Upper lobe of left lung (tissue), 5 donors: ENCODE data around the gene TM9SF1.

DNA sequence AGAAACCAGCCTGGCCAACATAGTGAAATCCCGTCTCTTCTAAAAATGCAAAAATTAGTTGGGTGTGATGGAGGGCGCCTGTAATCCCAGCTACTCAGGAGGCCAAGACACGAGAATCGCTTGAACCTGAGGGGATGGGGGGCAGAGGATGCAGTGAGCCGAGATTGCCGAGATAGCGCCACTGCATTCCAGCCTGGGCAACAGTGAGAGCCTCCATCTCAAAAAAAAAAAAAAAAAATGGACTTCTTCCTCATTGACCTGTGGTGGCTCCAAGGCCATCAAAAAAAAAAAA lies 999 bp upstream of the REC8 start:
- PRO-cap, 2 experiments = no peak in any of the 2 experiments
- RAMPAGE, long total RNA, 4 experiments = no peak in any of the 4 experiments

DNA sequence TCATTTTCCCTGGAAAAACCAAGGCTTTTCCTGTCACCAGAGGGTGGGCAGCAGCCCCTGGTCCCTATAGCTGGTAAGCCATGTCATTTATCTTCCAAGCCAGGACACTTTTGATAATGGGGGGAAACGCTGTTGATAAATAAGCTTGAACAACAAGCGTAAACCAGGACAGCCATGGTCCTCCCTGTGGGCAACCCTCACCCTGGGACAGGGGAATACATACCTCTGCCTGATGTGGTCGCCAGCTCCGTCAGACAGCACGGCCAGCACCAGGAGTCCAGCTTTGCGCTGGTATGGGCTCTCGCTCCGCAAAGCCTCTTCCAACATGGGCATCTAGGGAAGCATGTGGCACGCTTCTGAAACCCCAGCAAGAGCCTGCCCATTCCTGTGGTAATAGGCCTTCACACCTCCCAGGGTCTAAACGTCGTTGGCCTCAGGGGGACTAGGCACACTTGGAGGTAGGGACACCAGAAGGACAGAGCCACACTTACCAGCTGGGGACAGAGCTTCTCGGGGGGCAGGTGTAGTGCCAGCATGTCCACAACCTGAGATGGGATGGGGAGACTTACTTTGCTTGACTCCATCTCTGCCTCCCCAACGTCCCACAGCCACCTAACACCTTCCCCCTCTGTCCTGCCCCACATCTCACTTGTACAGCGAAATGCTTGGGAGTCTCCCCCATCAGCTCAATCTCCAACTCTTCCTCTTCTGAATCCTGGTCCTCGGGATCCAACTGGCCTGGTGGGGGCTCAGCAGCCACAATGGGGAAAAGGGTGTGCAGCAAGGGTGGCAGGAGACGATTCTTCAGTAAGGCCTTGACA lies 2.8 kb downstream of the IPO4 start:
- PRO-cap, 2 experiments = no peak in any of the 2 experiments
- RAMPAGE, long total RNA, 4 experiments = no peak in any of the 4 experiments

- PRO-cap, 2 experiments = peak in 2 of 2 experiments; most common plus-strand start chr14:24195724 (in 1); most common minus-strand start chr14:24195637 (in 2)
- RAMPAGE, long total RNA, 4 experiments = start-site peak on the plus strand in 2 of 4 experiments, at chr14:24195703-24195744 at its widest, 14 to 21 reads per replicate; start-site peak on the minus strand in 3 of 4 experiments, at chr14:24195427-24195687 at its widest, 113 to 491 reads per replicate
Observed at GRCh38 chr14:24195159-24196143, at the start of gene TM9SF1. TM9SF1 (minus strand) TSS chr14:24195441.

DNA sequence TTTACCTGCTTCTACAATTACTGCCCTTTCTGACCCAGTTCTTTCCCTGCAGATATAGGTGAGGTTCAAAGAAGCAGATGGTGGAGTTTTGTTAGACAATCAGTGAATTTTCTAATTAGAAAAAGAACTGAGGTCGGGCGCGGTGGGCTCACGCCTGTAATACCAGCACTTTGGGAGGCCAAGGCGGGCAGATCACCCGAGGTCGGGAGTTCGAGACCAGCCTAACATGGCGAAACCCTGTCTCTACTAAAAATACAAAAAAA lies 1.4 kb upstream of the TM9SF1 start:
- PRO-cap, 2 experiments = no peak in any of the 2 experiments
- RAMPAGE, long total RNA, 4 experiments = no peak in any of the 4 experiments

- PRO-cap, 2 experiments = no peak in any of the 2 experiments
- RAMPAGE, long total RNA, 4 experiments = no peak in any of the 4 experiments
Observed at GRCh38 chr14:24255823-24256588, 7.0 kb downstream of the TGM1 start.

DNA sequence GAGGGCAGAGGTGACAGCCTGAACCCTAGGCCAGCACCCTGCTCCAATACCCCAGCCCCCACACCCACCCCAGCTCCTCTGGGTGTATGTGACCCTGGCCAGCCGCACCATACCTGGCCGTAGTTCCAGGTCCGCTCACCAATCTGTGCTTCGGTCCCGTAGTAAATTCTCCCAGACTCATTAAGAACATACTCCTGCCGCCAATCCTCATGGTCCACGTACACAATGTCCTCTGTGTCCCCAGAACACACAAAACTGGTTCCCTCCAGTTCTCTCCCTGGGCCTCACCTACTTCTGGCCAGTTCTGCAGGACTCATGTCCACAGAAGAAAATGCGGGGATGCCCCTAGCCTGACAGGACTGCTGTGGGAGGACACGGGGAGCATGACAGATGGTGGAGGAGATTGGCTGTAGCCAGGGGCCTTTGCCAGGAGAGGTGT lies 3.1 kb downstream of the TGM1 start:
- PRO-cap, 2 experiments = peak in 1 of 2 experiments; most common minus-strand start position 147 of the sequence (in 1)
- RAMPAGE, long total RNA, 4 experiments = start-site peak on the minus strand in 2 of 4 experiments, centred at positions 134 to 144 of the sequence, 33 to 35 reads per replicate

DNA sequence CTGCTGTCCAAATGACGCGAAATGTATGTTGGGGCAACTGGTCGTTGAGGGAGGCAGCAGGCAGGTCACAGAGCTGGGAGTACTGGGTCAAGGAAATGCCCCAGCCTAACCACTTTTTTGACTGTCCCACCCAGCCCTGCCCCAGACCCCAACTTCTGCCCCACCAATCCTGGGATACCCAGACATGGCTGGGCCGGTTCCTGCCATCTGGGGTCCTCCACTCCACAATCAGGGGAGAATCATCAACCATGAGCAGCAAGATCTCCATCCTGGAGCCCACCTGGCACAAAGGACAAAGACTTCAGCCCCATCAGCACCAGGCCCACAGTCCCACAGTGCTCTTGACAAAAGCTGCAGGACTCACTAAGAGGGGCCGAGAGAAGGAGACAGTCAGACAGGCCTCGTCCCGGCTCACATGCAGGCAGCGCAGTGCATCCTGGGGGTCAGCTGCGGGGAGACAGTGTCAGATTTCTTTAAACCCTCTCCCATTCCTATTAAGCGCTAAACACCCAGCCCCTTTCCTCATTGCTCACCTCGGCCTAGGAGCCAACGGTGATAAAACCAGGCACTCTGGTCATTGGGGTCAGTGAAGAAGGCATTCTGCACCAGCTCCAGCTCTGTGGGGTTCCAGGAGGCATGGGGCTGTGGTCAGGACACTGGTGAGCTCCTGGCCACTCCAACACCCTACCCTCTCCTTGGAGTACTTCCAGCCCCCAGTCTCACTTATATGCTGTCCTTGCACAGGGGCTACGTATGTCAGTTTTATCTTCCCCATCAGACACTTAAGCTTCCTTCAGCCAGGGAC lies 2.6 kb downstream of the RABGGTA start:
- PRO-cap, 2 experiments = no peak in any of the 2 experiments
- RAMPAGE, long total RNA, 4 experiments = no peak in any of the 4 experiments

- PRO-cap, 2 experiments = no peak in any of the 2 experiments
- RAMPAGE, long total RNA, 4 experiments = start-site peak on the plus strand in 2 of 4 experiments, at chr14:24304982-24305811 at its widest, 11 to 55 reads per replicate
Observed at GRCh38 chr14:24305026-24306212, 2.4 kb downstream of the CIDEB start.

DNA sequence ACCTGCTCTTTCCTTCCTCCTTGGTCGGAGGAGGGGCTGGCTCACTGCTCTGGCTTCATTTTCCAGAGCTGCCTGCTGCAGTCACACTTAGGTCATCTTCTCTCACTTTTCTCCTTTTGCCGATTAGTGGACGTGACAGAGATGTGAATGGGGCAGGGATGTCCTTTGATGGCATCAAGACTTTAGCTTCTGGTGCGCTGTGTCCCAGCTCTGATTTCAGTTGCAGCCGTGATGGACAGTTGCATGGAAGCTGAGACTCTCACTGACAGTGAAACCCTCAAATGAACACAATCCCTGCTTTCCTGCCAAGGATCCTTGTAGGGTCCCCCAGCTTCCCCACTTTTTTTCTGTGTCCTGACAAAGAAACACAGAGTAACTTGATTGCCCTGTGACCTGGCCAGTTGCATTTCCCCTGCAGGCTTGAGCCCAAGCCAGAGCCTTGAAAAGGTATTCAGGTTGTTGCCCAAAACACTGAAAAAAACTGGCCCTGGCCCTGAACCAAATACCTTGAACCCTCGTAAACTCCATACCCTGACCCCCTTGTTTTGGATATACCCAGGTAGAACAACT lies 785 bp upstream of the CIDEB start:
- PRO-cap, 2 experiments = no peak in any of the 2 experiments
- RAMPAGE, long total RNA, 4 experiments = no peak in any of the 4 experiments

GRCh38 chr14:24312162-24312574 lies 866 bp downstream of the LTB4R start:
- PRO-cap, 2 experiments = no peak in any of the 2 experiments
- RAMPAGE, long total RNA, 4 experiments = no peak in any of the 4 experiments

- PRO-cap, 2 experiments = peak in 1 of 2 experiments; most common plus-strand start chr14:24333976 (in 1); most common minus-strand start chr14:24333871 (in 1)
- RAMPAGE, long total RNA, 4 experiments = no peak in any of the 4 experiments
Observed at GRCh38 chr14:24333653-24334413, 1.0 kb downstream of the ADCY4 start.

DNA sequence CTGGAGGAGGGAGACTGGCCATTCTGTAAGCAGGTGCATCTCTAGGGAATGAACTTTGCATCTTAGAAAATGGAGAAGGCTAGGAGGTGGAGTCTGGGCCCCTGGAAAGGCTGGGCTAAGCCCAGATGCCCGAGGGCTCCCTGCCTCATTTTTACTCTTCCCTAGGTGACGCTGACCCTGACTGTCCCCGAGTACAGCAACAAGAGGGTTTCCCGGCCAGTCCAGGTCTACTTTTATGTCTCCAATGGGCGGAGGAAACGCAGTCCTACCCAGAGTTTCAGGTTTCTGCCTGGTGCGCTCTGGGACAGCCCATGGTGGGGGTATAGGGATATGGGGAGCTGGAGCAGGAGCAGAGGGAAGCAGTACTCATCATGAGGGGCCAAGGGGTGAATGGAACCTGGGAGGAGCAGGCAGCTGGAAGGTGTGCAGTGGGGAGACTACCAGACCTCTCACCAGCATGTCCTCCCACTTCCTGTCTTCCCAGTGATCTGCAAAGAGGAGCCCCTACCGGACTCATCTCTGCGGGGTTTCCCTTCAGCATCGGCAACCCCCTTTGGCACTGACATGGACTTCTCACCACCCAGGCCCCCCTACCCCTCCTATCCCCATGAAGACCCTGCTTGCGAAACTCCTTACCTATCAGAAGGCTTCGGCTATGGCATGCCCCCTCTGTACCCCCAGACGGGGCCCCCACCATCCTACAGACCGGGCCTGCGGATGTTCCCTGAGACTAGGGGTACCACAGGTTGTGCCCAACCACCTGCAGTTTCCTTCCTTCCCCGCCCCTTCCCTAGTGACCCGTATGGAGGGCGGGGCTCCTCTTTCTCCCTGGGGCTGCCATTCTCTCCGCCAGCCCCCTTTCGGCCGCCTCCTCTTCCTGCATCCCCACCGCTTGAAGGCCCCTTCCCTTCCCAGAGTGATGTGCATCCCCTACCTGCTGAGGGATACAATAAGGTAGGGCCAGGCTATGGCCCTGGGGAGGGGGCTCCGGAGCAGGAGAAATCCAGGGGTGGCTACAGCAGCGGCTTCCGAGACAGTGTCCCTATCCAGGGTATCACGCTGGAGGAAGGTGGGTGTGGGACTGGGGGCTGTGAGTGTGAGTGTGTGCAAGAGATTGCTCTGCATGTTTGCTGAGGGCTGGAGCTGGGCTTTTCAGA lies 8.2 kb downstream of the NFATC4 start:
- PRO-cap, 2 experiments = no peak in any of the 2 experiments
- RAMPAGE, long total RNA, 4 experiments = no peak in any of the 4 experiments

DNA sequence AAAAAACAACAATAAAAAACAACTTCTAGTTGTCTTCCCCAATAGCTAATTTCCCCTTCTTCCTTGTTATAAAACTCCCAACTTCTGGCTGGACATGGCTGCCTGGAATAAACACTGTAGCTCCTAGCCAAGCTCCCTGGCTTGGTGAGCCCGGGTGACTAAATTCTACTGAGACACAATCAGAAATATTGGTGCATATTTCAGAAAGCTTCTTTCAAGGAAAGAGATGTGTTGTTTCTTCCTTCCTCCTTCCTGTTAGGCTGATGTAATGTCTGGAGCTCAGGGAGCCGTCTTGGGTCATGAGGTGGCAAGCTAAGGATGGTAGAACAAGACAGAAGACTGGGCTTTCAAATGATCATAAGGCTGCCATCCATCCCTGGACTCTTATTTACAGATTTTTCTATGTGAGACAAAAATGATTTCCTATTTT lies 4.3 kb downstream of the CBLN3 start:
- PRO-cap, 2 experiments = no peak in any of the 2 experiments
- RAMPAGE, long total RNA, 4 experiments = no peak in any of the 4 experiments

GRCh38 chr14:24437998-24438577 lies 4.5 kb downstream of the SDR39U1 start:
- PRO-cap, 2 experiments = no peak in any of the 2 experiments
- RAMPAGE, long total RNA, 4 experiments = no peak in any of the 4 experiments

DNA sequence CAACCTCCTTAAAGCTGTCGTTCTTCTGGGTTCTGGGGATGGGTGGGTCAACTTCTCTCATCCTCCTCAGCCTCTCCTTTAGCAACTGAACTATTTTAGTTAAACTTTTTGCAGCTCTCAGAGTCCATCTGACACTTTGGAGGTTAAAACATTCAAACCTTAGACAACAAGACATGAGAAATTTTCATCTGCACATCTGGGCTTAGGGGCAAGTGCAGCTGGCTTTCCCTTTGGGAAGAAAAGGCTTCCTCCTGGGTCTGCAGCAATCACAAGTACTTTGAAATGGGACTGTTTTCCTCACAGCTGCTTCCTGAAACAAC lies 16.0 kb upstream of the SDR39U1 start:
- PRO-cap, 2 experiments = no peak in any of the 2 experiments
- RAMPAGE, long total RNA, 4 experiments = no peak in any of the 4 experiments

GRCh38 chr14:24880053-24880419 lies 169.9 kb downstream of the STXBP6 start:
- PRO-cap, 2 experiments = peak in 1 of 2 experiments; most common minus-strand start chr14:24880136 (in 1)
- RAMPAGE, long total RNA, 4 experiments = no peak in any of the 4 experiments

- PRO-cap, 2 experiments = no peak in any of the 2 experiments
- RAMPAGE, long total RNA, 4 experiments = no peak in any of the 4 experiments
Observed at GRCh38 chr14:25041318-25041843, 8.6 kb downstream of the STXBP6 start.

GRCh38 chr14:26415563-26416047 lies 182.2 kb downstream of the NOVA1 start:
- PRO-cap, 2 experiments = no peak in any of the 2 experiments
- RAMPAGE, long total RNA, 4 experiments = no peak in any of the 4 experiments

GRCh38 chr14:26480008-26480452 lies 117.8 kb downstream of the NOVA1 start:
- PRO-cap, 2 experiments = no peak in any of the 2 experiments
- RAMPAGE, long total RNA, 4 experiments = no peak in any of the 4 experiments

DNA sequence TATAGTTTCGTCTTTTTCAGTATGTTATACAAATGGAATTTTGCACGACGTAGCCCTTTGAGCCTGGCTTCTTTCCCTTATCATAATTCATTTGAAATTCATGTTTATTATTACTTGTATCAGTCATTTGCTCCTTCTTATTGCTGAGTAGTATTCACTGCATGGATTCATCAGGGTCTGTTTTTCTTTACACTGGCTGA lies 534.0 kb upstream of the NOVA1 start:
- PRO-cap, 2 experiments = no peak in any of the 2 experiments
- RAMPAGE, long total RNA, 4 experiments = no peak in any of the 4 experiments